ENCODE measurements around a stretch of chr14.

DNA sequence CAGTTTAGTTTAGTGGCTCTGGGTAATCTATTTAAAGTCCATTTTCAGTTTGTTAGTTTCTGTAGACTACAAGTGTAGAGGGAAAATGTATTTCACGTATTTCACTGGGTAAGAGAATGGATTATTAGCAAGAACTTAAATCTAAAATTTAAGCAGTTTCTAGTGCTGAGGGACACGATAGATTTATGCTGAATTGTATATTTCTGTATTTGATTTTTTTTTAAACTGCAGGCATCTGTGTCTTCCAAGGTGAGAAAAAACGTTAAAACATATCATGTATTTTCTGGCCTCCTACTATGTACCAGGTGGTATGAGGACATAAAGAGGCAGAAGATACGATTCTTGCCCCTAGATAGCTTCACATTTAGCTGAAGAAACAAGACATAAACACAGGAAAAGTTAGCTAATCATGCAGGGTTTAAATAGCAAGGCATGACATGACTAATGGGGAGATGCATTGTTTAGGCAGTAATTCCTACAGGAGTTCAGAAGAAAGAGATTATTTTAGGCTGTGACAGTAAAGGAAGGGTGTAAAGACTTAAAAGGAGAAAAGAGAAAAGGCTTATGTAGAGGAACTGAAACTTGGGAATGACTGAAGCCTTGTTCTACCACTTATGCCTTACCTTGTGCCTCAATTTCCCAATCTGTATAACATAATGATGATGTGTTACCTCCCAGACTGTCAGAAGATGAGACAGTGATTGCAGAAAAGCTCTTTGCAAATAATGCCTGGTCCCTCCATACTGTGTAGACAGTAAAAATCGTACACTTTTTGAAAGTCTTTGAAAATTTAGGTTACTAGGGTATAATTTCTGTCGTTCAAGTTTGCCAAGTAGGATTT, 44.3 kb downstream of the PRKCH start:
- PRO-cap = no peak

GRCh38 chr14:61476292-61477367, 155.3 kb downstream of the PRKCH start:
- PRO-cap = bidirectional peak, plus-strand start at chr14:61477092, minus-strand start at chr14:61476919

- PRO-cap = no peak
Measured at GRCh38 chr14:61490018-61490393, 168.6 kb downstream of the PRKCH start.

DNA sequence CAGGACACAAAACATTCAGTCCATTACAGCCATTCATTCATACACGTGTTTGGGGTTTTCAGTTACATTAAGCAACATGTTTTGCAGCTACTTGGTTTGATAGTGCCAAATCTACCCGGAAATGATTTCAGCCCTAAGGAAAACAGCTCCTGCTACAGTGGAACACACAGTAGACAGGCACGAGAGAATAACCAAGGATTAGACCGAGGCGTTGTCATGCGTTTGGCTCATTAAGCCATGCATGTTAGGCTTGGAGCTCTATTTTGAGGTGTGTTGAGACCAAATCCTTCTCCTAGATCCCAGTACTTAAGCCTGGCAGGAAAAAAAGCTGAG, 177.4 kb downstream of the PRKCH start:
- PRO-cap = no peak

GRCh38 chr14:61511427-61511989, 183.8 kb upstream of the HIF1A start:
- PRO-cap = no peak

DNA sequence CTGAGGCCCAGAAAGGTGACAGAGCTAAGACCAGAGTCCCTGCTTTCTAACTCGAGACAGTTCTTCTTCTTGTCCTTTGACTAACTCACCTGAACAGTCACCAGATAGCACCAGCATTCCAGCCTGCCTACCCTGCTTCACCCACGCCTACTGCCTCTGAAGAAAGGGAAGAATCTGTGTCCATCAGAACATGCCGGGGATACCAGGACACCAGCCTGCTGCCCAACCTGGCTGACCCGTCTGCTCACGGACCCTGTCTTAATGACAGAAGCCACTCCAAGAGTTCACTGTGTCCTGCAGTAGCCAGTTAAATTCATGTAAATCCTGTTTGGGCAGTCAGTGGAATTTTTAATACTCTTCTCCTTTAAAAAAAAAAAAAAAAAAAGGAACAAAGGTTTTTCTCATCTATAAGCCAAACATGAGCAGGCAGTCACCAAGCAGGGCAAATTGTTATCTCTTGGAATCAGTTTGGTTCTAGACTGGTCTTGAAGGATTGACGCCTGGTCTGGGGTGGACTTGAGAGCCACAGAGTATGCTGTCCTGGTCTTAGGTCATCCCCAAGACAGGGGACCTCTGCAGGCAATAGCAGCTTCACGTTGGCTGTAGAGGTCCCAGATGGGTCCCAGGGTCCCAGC, 181.2 kb upstream of the HIF1A start:
- PRO-cap = no peak

- PRO-cap = no peak
Measured at GRCh38 chr14:61543093-61543736, 152.1 kb upstream of the HIF1A start.

DNA sequence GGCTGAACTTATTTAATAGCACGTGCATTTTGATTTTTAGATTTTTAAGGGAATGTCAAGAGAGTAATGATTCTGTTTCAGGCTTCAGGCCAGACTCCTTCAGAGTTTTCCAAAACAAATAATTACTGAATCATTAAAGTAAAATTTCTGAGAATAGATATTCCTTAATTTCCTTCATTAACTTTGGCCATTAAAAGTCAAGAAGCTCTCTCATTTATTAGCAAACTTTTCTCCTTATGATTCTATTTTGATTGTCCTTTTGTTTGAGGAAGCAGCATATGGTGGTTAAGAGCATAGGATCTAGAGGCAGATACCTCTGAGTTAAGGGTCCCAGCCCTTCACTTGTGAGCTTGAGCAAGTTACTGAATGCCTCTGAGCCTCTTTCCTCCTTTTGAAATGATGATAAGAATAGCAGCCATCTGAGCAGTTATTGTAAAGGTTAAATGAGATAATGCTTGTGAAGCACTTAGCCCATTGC, 2.7 kb downstream of the HIF1A start:
- PRO-cap = no peak

GRCh38 chr14:61736247-61736615, 26.0 kb upstream of the SNAPC1 start:
- PRO-cap = no peak

- PRO-cap = no peak
Measured at GRCh38 chr14:61738659-61739325, 23.4 kb upstream of the SNAPC1 start.

GRCh38 chr14:61743768-61744707, 18.2 kb upstream of the SNAPC1 start:
- PRO-cap = no peak

DNA sequence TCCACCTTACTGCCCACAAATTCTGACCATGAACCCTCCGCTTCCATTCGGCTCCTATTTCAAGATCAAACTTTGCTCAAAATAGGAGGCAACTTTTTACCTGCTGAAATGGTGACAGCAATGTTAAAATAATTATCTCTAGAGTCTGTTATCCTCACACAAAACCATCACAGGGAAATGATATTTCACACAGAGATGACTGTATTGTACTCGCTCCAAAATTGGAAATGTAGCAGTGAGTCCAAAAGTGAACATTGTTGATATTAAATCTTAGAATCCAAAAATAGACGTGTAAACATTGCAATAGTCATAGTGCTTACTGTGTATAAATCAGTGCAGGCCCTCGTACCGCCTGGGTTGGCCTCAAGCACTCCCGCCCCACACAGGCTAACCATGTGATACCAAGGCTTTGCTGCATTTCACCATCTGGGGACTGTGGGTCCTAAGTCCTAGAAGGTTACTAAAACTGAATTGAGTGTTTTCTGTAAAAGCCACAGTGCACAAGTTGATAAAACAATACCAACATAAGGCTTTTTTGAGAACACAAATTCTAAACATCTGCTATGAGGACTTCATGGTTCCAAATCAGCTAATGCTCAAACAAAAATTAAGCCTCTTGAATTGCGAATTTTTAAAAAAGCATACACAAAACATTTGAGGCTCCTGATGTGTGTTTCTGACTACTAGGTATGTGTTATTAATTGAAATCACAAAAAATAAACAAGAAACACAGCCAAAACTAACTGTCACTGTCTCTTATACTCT, 107.3 kb downstream of the PPP2R5E start:
- PRO-cap = no peak

GRCh38 chr14:63752709-63753261, 24.9 kb upstream of the SGPP1 start:
- PRO-cap = no peak

DNA sequence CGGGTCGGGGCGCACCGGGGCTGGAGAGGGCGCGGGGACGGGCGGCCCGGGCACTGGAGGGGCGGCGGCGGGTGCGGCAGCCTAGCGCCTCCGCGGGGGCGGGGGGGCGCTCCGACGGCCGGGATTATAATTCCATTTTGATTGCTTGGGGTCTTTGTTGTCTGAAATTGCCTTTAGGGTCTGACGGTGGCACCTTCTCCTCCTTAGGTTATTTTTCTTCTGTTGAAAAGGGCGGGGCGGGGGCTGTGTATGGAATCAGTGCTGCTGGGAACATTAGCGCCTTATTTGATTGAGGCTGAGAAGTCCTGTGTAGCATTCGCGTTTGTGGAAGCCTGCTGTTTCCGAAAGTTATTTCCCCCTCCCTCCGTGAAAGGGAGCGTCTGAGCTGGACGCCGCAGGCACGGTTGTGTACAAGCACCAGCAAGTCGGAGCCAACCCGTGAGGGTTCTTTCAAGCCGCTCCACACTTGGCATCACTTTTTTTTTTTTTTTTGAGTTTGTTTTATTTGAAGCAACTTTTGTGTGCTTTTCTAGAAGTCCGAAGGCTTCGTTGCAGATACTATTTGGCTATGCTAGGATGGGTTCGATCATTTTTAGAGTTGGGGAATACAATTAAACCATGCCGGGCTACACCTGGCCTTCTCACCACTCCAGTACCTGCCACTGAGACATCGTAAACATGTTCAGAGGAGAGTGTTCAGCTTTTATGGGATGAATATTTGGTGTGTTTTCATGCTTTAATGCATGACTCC, 1.1 kb downstream of the SYNE2 start:
- PRO-cap = bidirectional peak, plus-strand start at position 367 of the sequence, minus-strand start at position 324 of the sequence

DNA sequence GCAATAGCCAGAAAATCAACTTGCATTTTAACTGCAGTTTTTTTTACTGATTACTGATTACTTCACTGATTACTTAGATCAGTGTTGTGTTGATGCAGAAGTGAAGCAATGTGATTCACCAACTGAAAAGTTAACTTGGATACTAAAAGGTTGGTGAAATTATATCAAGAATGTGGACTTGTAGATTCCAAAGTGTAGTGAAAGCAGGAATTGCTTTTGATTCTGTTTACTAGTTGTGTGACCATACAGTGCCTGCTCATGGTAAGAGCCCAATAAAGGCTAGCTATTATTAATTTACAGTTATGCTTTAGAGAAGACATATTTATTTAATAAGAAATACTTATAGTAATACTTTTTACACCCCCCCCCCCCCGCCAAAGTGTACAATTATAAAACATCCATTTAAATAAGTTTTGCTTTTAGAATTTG, 183.9 kb downstream of the ESR2 start:
- PRO-cap = no peak

GRCh38 chr14:64193699-64194176, 100.4 kb downstream of the ESR2 start:
- PRO-cap = no peak

GRCh38 chr14:64195303-64196136, 98.7 kb downstream of the ESR2 start:
- PRO-cap = no peak

DNA sequence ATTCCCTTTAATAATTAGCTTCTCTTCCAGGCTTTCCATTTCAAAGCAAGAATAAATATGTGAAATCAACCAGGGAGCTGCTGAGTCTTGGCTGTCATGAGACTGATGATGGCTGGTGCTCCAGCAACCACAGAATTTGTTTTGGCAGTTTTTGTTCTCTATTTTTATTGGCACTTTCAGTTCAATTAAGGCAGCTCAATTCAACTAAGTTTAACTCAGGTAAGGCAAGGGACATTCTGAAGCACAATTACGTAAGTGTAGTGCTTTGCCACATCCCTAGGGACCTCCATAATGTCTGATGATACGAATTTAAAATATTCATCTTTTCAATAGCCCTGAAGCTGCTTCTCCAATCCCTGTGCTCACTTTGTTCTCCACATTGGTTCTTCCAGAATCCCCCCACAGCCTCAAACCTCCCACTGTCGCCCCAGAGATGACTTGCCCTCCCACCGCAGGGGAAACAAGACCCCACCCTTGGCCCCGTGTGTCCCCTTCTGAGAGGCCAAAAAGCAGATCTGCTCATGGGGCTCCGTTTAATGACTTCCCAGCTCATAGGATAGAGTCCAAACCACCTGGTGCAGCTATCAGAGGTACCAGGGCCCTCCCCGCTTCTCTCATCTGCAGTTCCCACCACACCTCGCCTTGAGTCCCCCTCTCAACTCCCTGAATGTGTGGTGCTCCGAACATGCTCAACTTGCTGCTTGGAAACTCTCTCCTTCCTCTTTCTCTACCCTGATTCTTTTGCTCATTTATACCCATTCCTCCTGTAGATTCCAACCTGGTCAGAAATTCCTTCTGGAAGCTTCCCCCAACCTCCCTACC, 58.0 kb downstream of the ESR2 start:
- PRO-cap = no peak

- PRO-cap = no peak
Measured at GRCh38 chr14:64238034-64239120, 55.8 kb downstream of the ESR2 start.

GRCh38 chr14:64514837-64515401, 10.3 kb downstream of the ZBTB1 start:
- PRO-cap = no peak

Measured in jejunum (tissue), 1 donor.